Esophagus muscularis mucosa (tissue), 4 donors: ENCODE measurements around a stretch of chr17.

DNA sequence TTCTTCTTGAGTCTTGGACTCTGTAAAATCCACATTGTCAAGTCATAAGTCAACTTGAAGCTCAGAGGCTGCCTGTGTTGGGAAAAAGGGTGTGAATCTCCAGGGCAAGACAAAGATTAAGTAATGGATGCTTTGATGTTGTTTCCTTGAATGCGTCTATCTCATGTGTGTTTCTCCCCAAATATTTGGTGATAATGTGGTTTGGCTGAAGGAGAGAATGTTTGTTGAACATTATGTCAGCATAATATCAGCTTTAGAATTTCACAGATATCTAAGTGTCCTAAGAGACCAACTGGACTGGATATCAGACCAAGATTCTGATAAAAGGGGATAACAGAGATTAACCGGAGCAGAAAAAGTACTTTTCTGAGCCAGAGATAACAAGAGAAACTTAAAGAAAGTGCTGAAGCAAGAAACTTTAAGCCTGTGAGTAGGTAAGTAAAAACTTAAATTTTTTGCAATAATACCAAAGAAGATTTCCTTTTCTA lies 24.0 kb upstream of the KCNJ16 start:
- PRO-cap, result no peak
- RAMPAGE, long total RNA, 4 experiments, result start-site peak on the plus strand in 4 of 4 experiments, centred at positions 337 to 351 of the sequence, 13 to 65 reads per replicate

DNA sequence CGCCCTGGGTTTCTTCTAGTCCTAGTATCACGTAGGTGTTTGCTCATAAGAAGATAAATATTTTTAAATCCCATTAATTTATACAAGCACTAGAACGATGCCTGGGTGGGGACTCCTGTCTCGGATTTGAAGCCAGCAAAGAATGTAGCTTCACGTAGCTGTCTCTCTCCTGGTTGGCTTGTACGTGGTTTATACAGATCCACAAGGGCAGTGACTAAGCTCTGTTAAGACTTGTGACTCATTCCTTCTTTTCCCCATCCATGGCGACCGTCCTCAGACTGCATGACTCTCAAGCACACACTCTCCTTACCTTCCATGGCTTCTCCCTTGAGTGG lies 679.8 kb upstream of the SOX9 start:
- PRO-cap, result no peak
- RAMPAGE, long total RNA, 4 experiments, result no peak in any of the 4 experiments

DNA sequence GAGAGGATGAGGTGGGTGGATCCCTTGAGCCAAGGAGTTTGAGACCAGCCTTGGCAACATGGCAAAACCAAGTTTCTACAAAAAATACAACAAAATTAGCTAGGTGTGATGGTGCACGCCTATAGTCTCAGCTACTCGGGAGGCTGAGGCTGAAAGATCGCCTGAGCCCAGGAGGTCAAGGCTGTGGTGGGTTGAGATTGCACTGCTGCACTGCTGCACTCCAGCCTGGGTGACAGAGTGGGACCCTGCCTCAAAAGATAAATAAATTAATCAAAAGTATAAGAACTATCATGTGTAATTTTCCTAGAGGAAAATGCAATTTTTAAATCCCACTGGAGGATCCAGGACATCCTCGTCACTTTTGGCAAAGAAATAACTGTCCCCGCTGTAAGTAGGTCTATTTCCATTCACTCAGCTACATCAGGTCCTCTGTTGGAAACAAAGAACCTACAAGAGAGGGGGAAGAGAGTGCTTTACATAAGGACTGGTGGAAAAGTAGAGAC lies 575.9 kb upstream of the SOX9 start:
- PRO-cap, result no peak
- RAMPAGE, long total RNA, 4 experiments, result no peak in any of the 4 experiments

GRCh38 chr17:71938718-71938954 lies 182.2 kb upstream of the SOX9 start:
- PRO-cap, result no peak
- RAMPAGE, long total RNA, 4 experiments, result no peak in any of the 4 experiments

GRCh38 chr17:72110528-72111074 lies 10.2 kb upstream of the SOX9 start:
- PRO-cap, result no peak
- RAMPAGE, long total RNA, 4 experiments, result no peak in any of the 4 experiments

- PRO-cap, result no peak
- RAMPAGE, long total RNA, 4 experiments, result no peak in any of the 4 experiments
Measured at GRCh38 chr17:72152391-72152761, 31.6 kb downstream of the SOX9 start.

GRCh38 chr17:72273329-72273721 lies 152.5 kb downstream of the SOX9 start:
- PRO-cap, result no peak
- RAMPAGE, long total RNA, 4 experiments, result no peak in any of the 4 experiments

DNA sequence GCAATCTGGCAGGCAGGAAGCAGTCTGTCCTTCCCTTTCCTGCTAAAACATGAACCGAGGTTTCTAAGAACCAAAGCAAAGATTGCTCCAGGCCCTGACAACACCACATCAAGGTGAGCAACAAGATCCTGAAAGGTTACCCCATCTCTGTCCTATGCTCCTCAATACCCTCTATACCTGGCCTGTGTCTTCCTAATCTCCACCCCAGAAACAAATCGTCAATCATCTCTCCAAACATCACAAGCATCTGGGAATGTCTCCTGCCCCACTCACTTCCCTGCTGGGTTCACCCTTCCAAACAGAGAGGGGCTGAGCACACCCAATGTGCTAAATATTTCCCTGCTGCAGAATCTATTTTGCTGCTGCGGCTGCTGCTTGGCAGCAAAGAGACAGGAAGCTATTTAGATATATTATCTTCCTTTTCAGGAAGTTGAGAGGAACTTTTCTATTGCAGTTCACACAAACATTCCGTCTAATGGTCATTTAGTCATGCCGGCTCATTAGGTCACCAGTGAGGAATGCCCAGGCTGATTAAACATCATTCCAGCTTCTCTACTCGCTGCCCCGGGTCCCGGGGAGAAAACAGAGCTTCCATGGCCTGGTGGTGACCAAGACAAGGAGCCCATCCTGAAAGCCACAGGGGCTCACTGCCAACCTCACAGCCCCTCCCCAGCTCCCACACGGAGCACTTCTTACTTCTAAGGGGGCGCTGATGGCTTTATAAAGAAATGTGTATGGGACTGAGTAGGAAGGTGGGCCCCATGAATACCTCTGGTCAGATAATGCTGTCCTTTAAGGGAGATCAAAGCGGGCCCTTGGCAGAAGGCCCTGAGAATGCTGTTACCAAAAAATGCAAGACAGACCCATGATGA lies 218.1 kb downstream of the SOX9 start:
- PRO-cap, result no peak
- RAMPAGE, long total RNA, 4 experiments, result no peak in any of the 4 experiments

GRCh38 chr17:72407231-72408016 lies 286.6 kb downstream of the SOX9 start:
- PRO-cap, result no peak
- RAMPAGE, long total RNA, 4 experiments, result no peak in any of the 4 experiments

GRCh38 chr17:72452357-72452809 lies 331.6 kb downstream of the SOX9 start:
- PRO-cap, result no peak
- RAMPAGE, long total RNA, 4 experiments, result no peak in any of the 4 experiments

DNA sequence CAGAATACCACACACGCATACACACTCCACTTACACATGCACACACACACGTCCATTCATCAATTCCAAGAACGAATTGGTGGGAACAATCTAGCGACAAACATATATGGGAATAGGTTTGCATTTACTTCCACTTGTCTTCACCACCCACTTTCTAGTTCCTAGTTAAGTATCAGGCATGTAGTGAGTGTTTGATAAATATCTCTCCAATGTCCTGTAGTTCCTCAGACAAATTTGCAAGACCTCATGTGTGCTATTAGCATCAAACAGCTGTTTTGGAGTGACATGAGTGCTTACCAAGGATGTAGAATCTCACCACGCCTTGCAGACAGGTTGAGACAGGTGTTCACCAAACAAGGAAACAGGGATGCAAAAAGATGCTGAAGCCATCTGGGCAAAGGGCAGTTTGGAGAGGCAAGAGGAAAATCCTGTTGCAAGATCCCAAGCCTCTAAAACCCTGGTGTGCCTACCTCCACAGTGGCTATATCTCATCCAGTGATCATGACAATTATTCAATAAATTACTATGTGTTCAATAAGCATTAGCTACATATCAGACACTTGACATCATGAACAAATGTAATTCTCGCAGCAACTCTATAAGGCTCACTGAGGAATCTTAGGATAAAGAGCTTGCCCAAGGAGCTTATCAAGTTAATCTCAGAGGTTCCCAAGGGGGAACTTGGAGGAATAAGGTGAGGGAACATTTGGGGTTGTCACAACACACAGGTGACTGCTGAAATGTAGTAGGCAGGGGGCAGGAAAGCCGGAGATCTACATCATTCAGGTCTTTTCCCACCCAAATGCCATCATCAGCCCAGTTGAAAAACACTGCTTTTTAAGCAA lies 373.8 kb downstream of the SOX9 start:
- PRO-cap, result no peak
- RAMPAGE, long total RNA, 4 experiments, result no peak in any of the 4 experiments

GRCh38 chr17:72575923-72576487 lies 455.2 kb downstream of the SOX9 start:
- PRO-cap, result no peak
- RAMPAGE, long total RNA, 4 experiments, result no peak in any of the 4 experiments

- PRO-cap, result no peak
- RAMPAGE, long total RNA, 4 experiments, result no peak in any of the 4 experiments
Measured at GRCh38 chr17:72580413-72580990, 459.7 kb downstream of the SOX9 start.

GRCh38 chr17:72609410-72609994 lies 483.0 kb downstream of the SLC39A11 start:
- PRO-cap, result no peak
- RAMPAGE, long total RNA, 4 experiments, result no peak in any of the 4 experiments

GRCh38 chr17:72640268-72641375 lies 451.9 kb downstream of the SLC39A11 start:
- PRO-cap, result no peak
- RAMPAGE, long total RNA, 4 experiments, result no peak in any of the 4 experiments

GRCh38 chr17:73000189-73000855 lies 92.2 kb downstream of the SLC39A11 start:
- PRO-cap, result no peak
- RAMPAGE, long total RNA, 4 experiments, result no peak in any of the 4 experiments

- PRO-cap, result no peak
- RAMPAGE, long total RNA, 4 experiments, result no peak in any of the 4 experiments
Measured at GRCh38 chr17:73205107-73206449, 12.7 kb downstream of the COG1 start.

GRCh38 chr17:73211646-73212188 lies 18.9 kb downstream of the COG1 start:
- PRO-cap, result no peak
- RAMPAGE, long total RNA, 4 experiments, result no peak in any of the 4 experiments

GRCh38 chr17:73267655-73268386 lies 6.1 kb upstream of the CPSF4L start:
- PRO-cap, result unidirectional peak, plus-strand start at chr17:73267898
- RAMPAGE, long total RNA, 4 experiments, result no peak in any of the 4 experiments

DNA sequence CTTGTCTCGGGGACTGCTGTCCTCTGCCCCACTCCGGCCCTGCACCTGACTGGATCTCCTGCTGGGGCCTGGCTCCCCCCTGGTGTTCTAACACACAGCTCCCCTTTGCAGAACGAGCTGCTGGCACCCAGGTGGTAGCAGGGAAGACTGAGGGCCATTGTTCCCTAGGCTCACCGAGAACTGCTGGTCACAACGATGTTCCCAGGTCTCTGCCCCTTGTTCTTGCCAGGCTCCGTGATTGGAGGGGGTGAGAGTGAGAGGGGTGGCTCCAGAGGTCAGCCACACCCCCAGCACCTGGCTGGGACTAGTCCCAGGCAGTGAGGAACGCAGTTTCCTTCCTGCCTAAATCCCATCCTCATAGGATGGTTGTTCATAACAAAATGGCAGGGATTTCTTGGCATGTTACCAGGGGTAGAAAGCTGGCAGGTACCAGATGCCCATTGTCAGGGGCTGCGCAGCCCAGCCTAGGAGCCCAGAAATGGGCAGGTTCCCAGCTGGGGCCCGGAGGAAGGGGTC lies 52.1 kb upstream of the CDC42EP4 start:
- PRO-cap, result no peak
- RAMPAGE, long total RNA, 4 experiments, result no peak in any of the 4 experiments